Gastrocnemius medialis (tissue), 3 donors: ENCODE measurements around the genes DSPP and ABCG2.

GRCh38 chr4:84683203-84683843, 100.4 kb downstream of the CDS1 start:
- PRO-cap, result no peak
- RAMPAGE, long total RNA, 3 experiments, result no peak in any of the 3 experiments

GRCh38 chr4:84814254-84814902, 152.1 kb downstream of the WDFY3 start:
- PRO-cap, result unidirectional peak, plus-strand start at chr4:84814605
- RAMPAGE, long total RNA, 3 experiments, result no peak in any of the 3 experiments

DNA sequence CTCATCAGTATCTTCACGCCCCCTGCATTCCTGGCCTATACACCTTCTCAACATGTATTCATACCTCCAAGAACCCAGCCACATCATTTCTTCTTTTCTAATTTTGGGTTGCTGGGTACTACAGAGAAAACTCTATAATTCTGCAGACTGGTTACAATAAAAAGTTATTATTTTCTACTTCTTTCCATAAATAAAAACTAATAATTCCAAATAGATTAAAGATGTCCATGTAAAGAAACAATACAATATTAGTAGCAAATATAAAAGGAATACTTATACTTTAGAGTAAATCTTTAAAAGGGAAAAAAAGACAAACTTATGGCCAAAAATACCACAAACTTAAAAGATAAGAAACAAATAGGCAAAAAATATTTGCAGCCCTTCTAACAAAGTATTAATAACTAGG, 97.1 kb downstream of the WDFY3 start:
- PRO-cap, result no peak
- RAMPAGE, long total RNA, 3 experiments, result no peak in any of the 3 experiments

GRCh38 chr4:85498218-85498762, 23.3 kb downstream of the ARHGAP24 start:
- PRO-cap, result no peak
- RAMPAGE, long total RNA, 3 experiments, result no peak in any of the 3 experiments

GRCh38 chr4:85761764-85762244, 286.9 kb downstream of the ARHGAP24 start:
- PRO-cap, result no peak
- RAMPAGE, long total RNA, 3 experiments, result no peak in any of the 3 experiments

DNA sequence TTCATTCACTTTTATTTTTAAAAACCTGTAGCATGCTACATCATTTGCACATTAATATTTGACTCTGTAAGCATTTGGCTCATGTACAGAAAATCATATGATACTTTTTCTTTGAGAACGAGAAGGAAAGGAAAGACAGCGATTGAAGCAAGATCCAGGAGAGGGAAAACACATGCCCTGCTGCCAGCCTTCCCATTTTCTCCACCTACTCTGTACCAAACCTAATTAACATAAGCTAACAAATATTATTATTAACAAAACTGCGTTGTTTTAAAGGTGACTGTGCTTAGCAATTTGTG, 287.2 kb downstream of the ARHGAP24 start:
- PRO-cap, result no peak
- RAMPAGE, long total RNA, 3 experiments, result no peak in any of the 3 experiments

- PRO-cap, result no peak
- RAMPAGE, long total RNA, 3 experiments, result no peak in any of the 3 experiments
Observed at GRCh38 chr4:85922315-85922708, 437.5 kb downstream of the MAPK10 start.

- PRO-cap, result no peak
- RAMPAGE, long total RNA, 3 experiments, result no peak in any of the 3 experiments
Observed at GRCh38 chr4:85932743-85933701, 426.8 kb downstream of the MAPK10 start.

- PRO-cap, result no peak
- RAMPAGE, long total RNA, 3 experiments, result no peak in any of the 3 experiments
Observed at GRCh38 chr4:86807540-86807916, 41.7 kb downstream of the SLC10A6 start.

DNA sequence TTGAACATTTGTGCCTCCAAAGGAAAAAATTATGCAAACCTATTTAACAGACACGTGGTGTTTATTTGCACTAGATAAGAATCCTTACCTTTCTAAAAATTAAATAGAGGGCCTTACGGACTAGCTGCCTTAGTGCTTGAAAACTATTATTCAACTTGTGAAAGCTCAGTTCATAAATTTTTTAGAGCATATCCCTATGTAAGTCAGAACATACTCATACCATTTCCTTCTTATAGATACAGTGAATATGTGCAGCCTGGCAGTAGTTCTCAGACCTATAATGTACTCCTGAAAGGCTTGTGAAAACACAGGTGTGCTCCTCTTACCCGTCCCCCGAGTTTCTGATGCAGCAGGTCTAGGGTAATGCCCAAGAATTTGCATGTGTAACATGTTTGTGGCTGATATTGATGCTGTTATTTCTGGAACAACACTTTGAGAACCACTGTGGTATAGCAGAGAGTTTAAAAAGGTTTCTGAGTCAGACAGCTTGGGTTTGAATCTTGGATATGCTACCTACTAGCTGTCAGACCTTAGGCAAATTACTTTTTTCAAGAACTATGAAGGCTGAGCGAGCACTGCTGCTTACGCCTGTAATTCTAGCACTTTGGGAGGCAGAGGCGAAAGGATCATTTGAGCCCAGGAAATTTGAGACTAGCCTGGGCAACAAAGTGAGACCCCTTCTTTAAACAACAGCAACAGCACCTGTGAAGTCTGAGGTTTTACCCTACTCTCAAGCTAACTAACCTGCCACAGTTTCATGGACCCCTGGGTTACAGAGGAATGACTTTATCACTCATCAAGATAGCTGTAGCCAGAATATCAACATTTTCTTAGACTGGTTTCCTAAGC, 4.9 kb downstream of the AFF1 start:
- PRO-cap, result no peak
- RAMPAGE, long total RNA, 3 experiments, result no peak in any of the 3 experiments

- PRO-cap, result no peak
- RAMPAGE, long total RNA, 3 experiments, result no peak in any of the 3 experiments
Observed at GRCh38 chr4:86981730-86982255, 47.0 kb downstream of the AFF1 start.

GRCh38 chr4:86990139-86990630, 55.4 kb downstream of the AFF1 start:
- PRO-cap, result no peak
- RAMPAGE, long total RNA, 3 experiments, result no peak in any of the 3 experiments

DNA sequence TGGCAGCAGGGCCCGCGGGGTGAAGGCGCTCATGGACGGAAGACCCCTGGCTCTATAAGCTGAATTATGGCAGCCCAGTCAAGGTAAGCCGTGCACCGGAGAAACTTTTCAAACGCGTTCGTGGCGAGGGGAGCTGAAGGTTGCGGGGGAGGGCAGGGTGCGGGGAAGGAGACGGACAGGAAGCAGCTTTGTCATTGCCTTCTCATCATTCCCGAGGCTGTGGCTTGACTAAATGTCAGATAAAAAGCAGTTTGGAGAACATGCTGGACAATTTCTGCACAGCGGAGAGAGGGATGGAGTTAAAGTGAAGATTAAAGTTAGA, 72.5 kb downstream of the AFF1 start:
- PRO-cap, result bidirectional peak, plus-strand start at position 238 of the sequence, minus-strand start at position 230 of the sequence
- RAMPAGE, long total RNA, 3 experiments, result no peak in any of the 3 experiments

- PRO-cap, result no peak
- RAMPAGE, long total RNA, 3 experiments, result no peak in any of the 3 experiments
Observed at GRCh38 chr4:87028538-87029248, 93.9 kb downstream of the AFF1 start.

GRCh38 chr4:87052042-87052666, 117.3 kb downstream of the AFF1 start:
- PRO-cap, result no peak
- RAMPAGE, long total RNA, 3 experiments, result no peak in any of the 3 experiments

- PRO-cap, result no peak
- RAMPAGE, long total RNA, 3 experiments, result no peak in any of the 3 experiments
Observed at GRCh38 chr4:87510305-87510989, 18.7 kb downstream of the SPARCL1 start.

DNA sequence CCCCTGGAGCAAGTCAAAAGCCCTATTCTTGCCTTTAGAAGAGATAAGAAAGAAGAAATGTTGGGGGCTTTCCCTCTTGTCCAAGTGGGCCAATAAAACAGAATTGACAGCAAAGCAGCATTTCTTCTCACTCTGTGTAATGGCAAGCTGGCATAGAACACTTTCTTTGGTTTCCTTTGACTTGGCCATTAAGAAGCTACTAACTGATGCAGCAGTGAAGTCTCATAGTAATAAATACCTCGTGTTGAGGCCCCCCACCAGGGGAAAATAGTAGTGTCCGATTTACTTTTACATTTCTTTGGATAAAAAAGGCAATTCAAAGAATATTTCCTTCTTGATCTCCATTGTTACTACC, 3.2 kb downstream of the SPARCL1 start:
- PRO-cap, result no peak
- RAMPAGE, long total RNA, 3 experiments, result no peak in any of the 3 experiments

GRCh38 chr4:87608277-87608753, at the start of gene DSPP:
Gene DSPP, plus strand, starts transcription at chr4:87608529.
- PRO-cap, result no peak
- RAMPAGE, long total RNA, 3 experiments, result no peak in any of the 3 experiments

DNA sequence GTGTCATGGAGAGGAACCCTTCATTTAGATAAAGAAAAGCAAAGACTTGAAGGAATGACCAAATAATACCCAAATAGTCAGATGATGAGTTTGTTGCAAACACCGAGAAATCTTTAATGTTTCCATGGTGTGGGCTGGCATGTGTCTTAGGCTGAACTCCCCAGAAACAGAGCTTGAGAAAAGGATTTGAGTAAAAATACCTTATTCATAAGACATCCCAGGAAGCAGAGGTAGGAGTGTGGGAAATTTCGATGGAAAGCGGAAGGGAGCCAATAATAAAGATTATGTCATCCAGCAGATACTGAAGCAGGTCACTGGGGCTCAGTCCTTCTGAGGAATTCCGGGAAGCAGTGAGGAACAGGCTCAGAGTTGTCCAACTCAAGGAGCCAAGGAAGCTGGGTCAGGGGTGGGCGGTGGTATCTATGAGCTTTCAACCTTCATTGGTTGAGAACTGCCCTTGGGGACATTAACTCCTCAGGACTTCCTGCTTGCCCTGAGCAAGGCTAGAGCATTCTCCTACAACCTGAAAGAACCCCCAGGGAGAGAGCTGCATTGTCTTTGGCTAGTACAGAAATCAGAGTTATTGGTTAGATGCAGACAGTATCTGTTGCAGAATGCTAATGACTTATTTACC, 68.1 kb downstream of the DMP1 start:
- PRO-cap, result no peak
- RAMPAGE, long total RNA, 3 experiments, result no peak in any of the 3 experiments

DNA sequence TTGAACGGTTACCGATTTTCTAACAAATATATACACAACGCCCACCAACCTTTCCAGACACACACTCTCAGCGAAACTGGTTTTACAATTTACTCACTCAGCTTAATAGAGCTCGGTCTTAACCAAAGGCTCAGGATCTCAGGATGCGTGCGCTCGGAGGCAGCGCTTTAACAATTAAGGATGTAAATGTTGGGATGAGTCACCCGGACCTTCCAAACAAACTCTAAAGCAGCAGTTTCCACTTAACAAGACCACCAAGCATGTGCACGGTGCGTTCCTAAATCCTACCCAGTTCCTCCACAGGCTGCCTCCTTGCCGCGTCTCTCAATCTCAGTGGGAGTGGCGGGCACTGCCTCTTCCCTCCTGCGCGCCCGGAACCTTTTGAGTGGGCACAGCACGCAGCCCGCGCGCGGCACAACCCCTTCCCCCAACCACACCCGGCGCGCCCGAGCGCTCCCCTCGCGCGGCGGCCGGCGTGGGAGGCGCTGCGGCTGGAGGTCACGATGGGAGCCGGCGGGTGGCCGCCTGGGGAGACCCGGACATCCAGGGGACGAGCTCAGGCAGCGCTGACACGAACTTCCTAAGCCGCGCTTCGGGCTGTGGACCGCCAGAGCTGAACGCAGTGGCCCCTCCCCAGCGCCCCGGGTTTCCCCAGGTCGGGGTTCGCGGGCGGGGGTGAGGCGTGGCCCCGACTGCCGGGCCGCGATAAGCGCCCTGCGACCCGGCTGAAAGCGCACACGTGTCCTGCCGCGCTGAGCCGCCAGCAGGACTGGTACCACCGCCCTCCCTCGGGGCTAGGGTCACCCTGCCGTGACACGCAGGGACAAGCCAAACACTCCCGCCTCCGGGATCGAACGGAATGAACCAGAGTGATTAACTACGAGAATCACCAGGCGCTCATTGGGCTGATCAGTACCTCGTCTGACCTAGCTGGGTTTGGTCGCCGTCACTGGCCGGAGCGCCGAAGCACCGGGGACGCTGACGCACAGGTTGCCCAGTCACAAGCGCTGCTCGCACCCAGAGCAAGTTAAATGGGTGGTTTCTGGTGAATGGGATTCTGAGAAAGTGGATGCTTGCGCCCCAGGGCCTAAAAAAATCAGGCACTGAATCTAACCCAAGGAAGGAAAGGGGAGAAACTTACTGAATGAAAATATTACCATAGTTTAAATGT, at the start of gene ABCG2:
TSS of gene ABCG2 (minus strand) at position 351 of the 1,171 bp plus-strand sequence.
- PRO-cap, result no peak
- RAMPAGE, long total RNA, 3 experiments, result no peak in any of the 3 experiments